HT1080 (cell line): Measurements from ENCODE around the gene C9orf85.

DNA sequence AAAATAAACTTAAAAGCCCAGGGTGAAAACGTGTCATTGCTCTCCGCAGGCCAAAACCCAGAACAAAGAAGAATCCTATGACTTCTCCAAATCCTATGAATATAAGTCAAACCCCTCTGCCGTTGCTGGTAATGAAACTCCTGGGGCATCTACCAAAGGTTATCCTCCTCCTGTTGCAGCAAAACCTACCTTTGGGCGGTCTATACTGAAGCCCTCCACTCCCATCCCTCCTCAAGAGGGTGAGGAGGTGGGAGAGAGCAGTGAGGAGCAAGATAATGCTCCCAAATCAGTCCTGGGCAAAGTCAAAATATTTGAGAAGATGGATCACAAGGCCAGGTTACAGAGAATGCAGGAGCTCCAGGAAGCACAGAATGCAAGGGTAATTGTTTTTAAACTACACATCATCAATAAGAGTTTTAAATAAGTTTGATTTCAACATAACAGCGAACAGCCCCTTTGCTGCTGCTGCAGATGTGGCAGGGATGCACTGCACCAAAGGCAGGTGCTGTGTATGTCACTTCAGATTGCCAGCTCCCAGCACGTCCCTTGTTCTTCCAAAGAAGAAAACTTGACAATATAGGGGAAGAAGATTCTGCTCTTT lies 73.9 kb upstream of the ENTREP1 start:
RAMPAGE:
- cytosol, long total RNA: no peak
- long total RNA: no peak
- nucleus, long total RNA: no peak

GRCh38 chr9:69296143-69296542 lies 28.9 kb upstream of the ENTREP1 start:
RAMPAGE:
- cytosol, long total RNA: no peak
- long total RNA: no peak
- nucleus, long total RNA: no peak

RAMPAGE:
- cytosol, long total RNA: no peak
- long total RNA: no peak
- nucleus, long total RNA: no peak
Observed at GRCh38 chr9:69307493-69308564, 17.2 kb upstream of the ENTREP1 start.

DNA sequence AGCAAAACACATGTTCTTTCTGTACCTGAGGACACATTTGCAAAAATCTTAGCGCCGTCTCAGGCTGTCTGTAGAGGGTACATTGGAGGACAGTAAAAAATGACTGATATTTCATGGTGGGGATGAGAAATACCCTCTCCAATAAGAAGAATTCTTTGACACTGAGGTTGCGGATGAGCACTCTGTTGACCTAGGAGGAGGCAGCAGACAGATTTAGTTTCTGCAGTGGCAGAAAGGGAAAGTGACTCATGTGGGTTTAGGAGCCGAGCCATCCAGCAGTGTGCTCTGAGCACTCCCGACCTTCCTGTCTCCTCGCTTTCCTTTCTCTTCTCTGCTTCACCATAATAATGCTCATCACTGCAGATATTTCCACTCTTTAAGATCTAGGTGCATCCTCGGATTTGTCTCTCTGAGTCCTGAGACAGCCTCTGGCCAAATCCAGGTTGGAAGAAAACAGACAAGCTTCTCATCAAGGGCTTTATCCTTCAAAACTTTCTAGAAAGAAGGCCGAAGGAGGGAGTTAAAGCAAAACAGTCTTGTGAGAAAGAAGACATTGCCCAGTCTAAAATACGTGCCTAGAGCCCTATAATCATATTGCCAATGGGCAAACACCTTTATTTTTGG lies 54.7 kb downstream of the ENTREP1 start:
RAMPAGE:
- cytosol, long total RNA: no peak
- long total RNA: no peak
- nucleus, long total RNA: no peak

DNA sequence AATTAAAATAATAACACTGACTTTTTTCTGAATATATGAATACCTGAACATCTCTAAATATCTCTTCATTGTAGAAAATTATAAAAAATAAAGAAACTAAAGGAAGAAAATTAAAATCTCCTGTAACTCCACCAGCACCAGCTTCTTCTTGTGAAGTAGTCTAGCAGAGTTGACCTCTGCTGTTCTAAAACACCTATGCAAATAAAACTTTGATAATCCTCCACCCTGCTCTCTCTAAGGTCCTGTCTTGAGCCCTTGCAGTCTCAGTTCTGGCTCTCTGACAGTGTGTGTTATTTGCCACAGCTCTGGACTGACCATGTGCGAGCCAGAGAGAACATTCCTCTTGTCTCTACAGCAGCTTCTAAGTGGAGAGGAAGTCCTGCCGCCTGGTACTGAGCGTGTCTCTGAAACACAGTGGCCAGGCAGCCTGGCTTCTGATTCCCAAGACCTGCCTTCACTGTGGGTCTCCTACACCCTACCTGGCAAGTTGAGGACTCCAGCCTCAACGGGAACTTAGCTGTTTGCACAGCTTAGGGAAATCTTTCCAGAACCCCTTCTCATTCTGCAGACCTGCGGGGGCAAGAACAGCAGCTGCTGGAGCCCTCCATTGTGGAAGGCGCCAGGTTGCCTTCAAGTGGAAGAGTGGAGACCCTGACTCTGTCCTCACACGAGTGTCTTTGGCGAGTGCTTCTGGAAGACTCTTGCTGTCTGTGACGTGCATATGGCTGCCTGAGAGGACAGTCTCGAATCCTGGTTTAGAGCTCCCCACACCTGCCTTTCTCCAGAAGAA lies 61.7 kb downstream of the ENTREP1 start:
RAMPAGE:
- cytosol, long total RNA: no peak
- long total RNA: no peak
- nucleus, long total RNA: no peak

DNA sequence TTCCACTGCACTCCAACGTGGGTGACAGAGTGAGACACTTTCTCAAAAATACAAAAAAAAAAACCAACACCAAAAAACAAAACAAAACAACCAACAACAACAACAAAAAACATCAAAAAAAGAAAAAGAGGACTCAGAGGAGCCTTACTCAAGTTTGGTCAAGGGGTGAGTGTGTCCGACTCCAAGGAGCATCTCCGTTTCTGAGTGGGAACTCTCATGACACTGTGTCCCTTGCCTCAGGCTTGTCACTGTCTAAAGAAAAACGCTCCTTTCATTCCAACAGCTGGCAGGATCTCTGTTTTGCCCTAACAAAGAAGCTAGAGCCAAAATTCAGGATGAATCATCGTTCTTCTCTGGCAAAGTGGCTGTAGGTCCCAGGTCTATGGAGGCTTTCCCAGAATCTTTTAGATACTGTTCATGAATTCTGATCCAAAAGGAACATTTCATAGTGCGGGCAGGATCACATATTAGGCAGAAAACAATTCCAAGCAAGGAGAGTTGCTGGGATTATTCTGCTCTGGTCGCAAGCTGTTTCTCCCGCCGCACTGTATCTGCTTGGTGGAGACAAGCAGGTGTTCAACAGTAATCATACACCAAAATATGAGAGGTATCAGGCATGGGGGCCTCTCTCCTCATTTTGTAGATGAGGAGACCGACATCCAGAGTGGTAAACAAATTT lies 72.4 kb downstream of the ENTREP1 start:
RAMPAGE:
- cytosol, long total RNA: no peak
- long total RNA: no peak
- nucleus, long total RNA: no peak

DNA sequence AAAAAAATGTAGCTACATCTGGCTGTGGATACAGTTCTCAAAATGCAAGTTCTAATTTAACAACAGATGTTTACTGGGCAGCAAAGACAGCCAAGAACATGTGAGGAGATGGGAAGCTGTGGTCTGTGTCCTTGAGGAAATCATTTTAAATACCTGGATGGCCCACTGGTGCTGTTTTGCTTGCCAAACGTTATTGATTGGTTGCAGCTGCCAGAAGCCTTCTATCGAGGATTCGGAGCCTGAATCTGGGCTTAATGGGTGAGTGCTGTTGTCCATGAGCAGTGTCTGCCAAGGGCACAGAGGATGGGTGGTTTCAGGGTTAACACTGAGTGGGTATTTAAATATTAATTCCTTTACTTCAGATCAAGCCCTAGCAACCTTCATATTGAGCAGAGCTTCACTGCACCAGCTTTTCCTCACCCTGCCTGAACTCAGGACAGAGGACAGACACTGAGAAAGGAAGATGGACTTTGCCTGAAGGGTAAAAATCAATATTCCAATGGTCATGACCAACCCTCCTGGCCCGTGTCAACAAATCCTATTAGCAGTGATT lies 92.1 kb downstream of the APBA1 start:
RAMPAGE:
- cytosol, long total RNA: no peak
- long total RNA: no peak
- nucleus, long total RNA: no peak

GRCh38 chr9:69632554-69633136 lies 39.5 kb downstream of the APBA1 start:
RAMPAGE:
- cytosol, long total RNA: no peak
- long total RNA: no peak
- nucleus, long total RNA: no peak

GRCh38 chr9:70076436-70077187 lies 33.0 kb downstream of the MAMDC2 start:
RAMPAGE:
- cytosol, long total RNA: no peak
- long total RNA: no peak
- nucleus, long total RNA: no peak

DNA sequence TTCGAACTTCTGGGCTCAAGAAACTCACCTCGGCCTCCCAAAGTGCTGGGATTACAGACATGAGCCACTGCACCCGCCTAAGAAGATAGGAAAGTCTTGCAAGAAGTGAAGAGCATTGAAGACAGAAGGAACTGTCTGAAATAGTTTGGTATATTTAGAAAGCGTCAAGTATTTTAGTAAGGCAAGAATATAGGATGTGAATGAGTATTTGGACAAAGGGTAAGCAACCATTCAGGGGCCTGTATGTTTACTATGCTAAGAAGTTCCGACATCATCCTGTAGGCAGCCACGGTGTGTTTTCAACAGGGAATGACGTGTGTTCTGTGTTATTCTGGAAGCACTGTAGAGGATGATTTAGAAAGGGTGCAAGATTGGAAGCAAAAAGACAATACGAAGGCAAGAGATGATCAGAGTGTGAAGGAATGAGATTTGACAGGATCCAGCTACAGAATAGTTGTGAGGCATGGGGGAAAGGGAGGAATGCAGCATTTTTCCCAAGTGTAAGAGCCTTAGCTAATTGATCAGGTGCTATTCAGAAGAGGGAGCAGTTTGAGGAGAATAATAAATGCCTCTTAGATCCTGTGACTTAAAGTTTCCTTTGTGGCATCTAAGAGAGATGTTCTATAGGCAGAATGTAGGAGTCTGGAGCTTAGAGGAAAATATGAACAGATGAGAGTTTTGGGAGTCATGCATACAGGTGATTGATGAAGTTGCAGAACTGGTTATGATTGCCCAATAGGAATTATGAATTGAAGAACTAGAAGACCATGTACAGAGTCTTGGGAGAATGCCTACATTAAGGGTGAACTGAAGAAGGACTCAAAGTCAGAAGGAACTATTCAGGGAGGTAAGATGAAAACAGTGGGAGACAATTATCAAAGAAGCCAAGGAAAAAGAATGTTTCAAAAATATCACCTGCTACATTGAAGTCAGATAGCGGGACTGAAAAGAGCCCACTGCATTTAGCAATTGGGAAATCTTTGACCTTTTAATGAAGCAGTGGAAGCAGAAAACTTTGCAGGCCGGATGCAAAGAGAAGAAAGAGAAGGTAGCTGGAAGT lies 2.5 kb downstream of the SMC5 start:
RAMPAGE:
- cytosol, long total RNA: no peak
- long total RNA: no peak
- nucleus, long total RNA: no peak

DNA sequence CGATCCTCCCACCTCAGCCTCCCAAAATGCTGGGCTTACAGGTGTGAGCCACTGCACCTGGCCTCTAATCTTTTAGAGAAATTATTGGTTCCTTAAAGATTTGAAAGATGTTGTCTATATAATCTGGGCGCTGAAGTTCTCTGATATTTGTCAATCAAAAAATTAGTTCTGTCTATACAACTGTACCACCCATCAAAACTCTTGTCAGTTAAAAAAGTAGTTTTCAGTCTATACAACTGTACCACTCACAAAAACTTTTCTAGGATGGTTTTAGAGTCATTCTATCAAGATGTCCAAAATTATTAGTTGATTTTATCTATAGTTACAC lies 33.1 kb downstream of the KLF9 start:
RAMPAGE:
- cytosol, long total RNA: no peak
- long total RNA: no peak
- nucleus, long total RNA: no peak

RAMPAGE:
- cytosol, long total RNA: no peak
- long total RNA: no peak
- nucleus, long total RNA: no peak
Observed at GRCh38 chr9:70475216-70475702, 60.8 kb upstream of the KLF9 start.

DNA sequence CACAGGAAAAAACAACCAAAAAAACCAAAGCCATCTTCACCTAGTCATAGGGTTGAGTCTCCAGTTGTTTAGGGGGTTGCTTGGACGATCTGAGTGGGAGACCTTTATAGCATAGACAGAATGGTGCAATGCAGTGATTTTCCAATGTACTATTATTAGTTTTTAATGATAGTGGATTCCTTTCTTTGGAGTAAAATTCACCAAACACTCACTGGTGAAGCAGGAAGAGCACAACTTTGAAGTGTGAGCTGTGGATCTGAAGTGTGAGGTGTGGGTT lies 67.0 kb upstream of the KLF9 start:
RAMPAGE:
- cytosol, long total RNA: no peak
- long total RNA: no peak
- nucleus, long total RNA: no peak

DNA sequence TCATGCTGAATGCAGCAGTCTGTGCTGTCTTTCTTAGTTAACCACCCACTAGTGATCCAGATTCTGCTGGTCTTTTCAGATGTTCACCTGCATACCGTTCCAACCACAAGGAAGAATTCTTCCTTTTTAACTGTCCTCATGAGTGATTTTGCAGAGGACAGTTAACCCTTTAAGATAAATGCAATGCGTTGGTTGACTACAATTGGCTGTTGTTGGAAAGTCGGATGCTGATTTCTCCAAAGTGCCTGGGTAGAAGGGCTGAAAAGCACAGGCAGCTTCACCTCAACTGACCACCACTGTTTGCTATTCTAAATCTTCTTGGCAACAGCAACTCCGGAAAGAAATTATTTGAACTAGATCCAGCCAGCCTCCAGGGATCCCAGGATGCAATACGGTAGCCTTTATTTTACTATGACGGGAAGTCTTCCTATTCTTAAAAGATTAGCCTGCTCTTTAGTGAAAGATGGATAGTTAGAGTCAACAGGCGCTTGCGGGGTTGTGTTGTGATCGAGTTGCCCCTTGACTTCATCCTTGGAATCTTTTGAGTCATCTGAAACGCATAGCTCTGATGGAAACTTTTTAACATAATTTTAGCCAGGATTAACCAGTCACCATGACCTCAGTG lies 78.5 kb upstream of the KLF9 start:
RAMPAGE:
- cytosol, long total RNA: no peak
- long total RNA: no peak
- nucleus, long total RNA: no peak

RAMPAGE:
- cytosol, long total RNA: no peak
- long total RNA: no peak
- nucleus, long total RNA: no peak
Observed at GRCh38 chr9:70587151-70587585, 172.7 kb upstream of the KLF9 start.

GRCh38 chr9:70609498-70609870 lies 195.0 kb upstream of the KLF9 start:
RAMPAGE:
- cytosol, long total RNA: no peak
- long total RNA: no peak
- nucleus, long total RNA: no peak

DNA sequence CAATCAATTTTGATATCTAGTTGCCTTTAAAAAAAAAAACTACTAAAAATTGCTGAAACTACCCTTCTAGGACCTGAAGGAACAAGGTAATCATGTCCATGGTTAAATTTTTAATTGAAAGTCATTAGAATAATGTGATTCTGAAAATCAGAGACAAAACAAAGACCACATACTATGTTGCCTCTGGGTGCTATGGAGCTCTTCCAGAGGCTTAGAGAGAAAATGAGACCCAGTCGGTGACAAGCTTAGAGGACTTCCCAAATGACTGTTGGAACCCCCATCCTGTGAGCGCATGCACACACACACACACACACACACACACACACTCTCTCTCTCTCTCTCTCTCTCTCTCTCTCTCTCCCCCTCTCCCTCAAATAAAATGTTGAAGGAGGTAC lies 25.2 kb downstream of the TRPM3 start:
RAMPAGE:
- cytosol, long total RNA: no peak
- long total RNA: no peak
- nucleus, long total RNA: no peak

DNA sequence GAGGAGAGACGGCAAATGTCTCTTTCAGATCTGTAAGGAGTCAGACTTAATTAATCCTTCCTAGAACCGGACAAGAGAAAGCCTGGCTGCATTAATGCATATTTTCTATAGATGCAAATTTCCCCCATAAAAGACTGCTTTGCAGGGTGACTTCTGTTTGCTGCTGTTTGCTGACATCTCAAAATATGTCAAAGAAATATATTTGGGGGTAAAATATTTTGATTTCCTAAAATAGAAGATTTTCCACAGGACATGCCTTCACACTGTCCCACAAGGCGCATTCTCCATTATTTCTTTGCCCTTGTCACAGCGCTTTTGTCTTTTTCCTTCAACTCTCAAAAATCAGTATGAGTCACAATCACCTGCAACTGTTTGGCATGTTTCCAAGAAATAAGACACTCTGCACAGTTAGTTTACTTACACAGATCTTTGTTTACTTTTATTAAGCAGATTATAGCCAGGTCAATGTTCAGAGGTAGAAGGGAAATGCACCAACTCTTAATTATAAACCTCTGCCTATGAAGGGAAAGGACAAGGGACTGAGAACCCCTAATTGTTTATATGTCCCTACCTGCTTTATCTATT lies 9.6 kb downstream of the CEMIP2 start:
RAMPAGE:
- cytosol, long total RNA: no peak
- long total RNA: no peak
- nucleus, long total RNA: no peak

DNA sequence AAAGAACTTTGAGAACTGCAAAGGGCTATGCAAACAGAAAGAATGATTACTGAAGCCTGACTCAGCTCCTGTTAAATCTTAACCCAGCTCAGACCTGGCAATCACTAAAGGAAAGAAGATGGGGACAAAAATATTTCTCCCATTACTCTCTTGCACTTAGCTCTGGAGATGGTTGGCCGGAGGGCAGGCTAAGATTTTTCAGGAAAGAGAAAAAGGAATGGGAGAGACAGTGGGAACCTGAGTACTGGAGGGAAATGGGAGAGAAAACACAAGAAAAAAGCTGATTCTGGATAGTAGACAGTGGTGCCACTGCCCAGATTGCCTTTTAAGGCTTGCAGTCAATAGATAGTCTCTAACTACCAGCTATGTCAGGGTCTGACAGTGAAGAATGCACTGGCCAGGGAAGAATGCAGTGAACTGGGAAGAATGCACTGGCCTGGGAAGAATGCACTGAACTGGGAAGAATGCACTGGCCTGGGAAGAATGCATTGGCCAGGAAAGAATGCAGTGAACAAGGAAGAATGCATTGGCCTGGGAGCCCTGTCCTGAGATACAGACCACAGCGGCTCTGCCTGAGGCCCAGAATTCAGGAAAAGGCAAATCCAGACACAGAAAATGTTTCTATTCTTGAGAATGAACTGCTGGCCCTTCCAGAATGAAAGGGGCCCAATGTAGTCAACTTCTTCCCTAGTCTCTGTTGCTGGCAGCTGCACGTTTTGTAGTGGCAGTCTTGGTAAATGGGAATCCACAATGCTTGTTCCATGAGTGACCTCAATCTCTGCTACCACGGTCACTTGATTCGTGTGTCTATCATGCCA lies 25.4 kb upstream of the CEMIP2 start:
RAMPAGE:
- cytosol, long total RNA: no peak
- long total RNA: no peak
- nucleus, long total RNA: no peak

GRCh38 chr9:71911376-71912243 lies at the start of gene C9orf85:
TSS of gene C9orf85 (plus strand) at chr9:71911639.
RAMPAGE:
- cytosol, long total RNA: start-site peak on the plus strand at chr9:71911639-71911699, 304 and 501 reads in 2 replicates
- long total RNA: start-site peak on the plus strand at chr9:71911642-71911693, 77 reads
- nucleus, long total RNA: no peak